SJCRH30 (cell line): ENCODE measurements around a stretch of chr20.

DNA sequence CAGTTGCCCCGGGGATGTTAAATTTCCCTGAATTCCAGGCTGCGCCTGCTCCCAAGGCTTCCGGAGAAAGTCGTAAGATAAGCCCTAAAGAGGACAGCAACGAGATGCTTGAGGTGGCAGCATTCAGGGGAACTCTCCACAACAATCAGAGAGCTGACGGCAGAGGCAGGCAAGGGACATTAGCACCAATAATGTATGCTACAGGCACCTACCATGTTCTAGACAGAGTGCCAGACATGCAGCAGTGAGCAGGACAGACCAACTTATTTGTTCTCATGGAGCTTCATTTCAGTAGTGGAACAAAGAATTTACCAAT is 3.5 kb upstream of the ENTPD6 start:
- RAMPAGE, long total RNA = no peak

DNA sequence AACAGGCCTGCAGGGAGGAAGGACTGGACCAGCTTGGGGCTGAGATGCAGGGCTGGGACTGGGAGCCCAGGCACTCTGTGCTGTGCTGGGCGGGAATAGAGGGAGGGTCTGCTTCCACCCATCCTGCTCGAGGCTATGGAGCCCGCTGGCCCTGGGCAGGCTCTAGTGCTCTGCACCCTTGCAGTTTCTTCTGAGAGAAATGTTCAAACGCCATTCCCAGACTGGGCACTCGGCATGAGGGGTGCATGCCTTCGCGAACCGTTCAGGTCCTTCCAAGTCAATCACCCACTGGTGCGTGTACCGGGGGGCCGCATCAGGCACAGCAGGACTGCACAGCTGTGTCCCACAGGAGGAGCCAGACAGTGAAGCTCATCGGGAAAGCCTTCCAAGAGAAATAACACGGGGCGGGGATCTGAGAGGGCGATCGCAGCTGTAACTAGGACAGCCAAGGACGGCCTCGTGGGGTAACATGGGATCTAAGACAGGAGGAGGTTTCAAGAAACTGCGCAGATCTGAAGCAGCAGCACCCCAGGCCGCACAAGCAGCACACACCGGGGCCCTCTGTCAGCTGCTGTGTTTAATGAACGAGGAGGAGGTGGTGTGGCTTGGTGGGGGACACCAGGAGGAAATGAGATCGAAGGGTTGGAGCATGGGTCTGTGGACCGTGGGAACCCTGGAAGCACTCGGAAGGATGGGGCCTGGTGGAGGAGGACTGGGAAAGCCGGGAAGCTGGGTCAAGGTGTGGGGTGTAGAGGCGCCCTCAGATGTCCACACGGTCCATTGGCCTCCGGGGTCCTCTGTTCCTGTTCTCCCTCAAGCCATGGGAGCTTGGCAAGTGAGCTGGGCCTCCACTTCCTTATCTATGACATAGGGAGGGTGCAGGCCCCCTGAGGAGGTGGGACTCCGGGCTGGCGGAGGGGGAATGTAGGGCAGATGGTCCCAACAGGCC is 26.0 kb upstream of the PYGB start:
- RAMPAGE, long total RNA = no peak

DNA sequence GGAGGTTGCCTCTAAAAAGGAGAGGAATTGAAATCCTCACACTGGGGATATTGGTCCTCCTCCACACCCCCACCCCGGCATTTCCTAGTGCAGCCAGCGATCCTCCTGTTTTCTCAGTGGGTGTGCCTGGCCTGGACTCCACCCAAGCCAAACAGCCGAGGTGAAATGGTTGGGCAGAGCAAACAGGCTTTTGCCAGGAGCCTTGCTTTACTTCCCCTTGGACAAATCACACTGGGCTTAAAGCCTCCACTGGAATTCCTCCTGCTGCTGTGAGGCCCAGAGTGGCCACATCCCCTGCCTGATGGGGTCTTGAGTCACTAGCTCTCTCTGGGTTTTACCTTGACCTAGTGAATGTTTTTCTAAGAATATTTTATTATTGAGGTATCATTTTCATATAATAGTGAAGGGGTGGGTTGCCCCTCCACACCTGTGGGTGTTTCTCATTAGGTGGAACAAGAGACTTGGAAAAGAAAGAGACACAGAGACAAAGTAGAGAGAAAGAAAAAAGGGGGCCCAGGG is 14.4 kb upstream of the PYGB start:
- RAMPAGE, long total RNA = no peak

- RAMPAGE, long total RNA = no peak
These were observed 623 bp upstream of the PYGB start for GRCh38 chr20:25247049-25247875.

DNA sequence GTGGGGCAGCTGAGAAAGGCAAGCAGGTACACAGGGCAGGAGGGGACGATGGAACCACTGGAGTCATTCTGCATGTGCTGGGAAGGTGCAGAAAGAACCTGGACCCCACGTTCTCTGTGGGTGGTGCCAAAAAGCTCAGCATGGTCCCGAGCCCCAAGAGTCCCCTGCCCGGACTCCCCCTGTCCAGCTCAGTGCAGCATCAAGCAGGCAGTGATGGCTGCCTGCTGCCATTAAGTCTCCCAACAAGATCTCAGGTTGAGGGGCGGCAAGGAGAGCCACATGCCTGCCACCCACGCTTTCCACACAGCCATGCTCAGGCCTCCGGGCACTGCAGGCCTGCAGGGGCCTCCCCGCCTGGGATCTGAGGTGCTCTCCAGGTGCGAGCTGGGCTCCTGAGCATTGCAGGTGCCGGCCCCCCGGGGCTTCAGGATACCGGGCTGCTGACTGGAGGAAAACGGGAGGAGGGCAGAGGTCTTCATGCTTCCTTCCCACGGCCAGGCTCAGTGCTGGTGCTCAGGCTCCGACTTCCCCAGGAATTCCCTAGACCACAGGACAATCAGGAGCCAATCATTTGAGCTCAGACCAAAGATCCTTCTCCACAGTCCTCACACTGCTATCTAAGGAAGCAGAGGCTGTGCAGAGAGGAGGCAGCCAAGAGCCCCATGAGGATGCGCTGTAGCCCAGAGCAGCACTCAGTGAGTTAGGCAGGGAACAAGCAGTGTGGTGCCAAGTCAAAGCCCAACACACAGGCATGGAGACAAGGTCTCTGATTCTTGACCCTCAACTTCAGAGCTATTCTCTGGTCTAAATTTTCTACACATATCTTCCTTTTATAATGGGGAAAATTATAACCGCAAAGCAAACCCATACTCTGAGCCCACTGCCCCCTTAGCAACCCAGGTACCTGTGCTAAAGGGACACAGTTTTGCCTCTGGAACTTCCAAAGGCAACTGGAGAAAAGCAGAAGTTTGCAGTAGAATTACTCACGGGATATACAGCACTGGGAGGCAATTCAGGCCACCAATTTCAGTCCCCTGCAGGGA is 52.8 kb downstream of the PYGB start:
- RAMPAGE, long total RNA = no peak

- RAMPAGE, long total RNA = no peak
These were observed 71.3 kb downstream of the PYGB start for GRCh38 chr20:25319047-25319655.

- RAMPAGE, long total RNA = no peak
These were observed 23.8 kb downstream of the ABHD12 start for GRCh38 chr20:25366752-25367312.

GRCh38 chr20:25461258-25461678 is 53.8 kb downstream of the GINS1 start:
- RAMPAGE, long total RNA = no peak

- RAMPAGE, long total RNA = no peak
These were observed 76.2 kb downstream of the NINL start for GRCh38 chr20:25508978-25509637.

DNA sequence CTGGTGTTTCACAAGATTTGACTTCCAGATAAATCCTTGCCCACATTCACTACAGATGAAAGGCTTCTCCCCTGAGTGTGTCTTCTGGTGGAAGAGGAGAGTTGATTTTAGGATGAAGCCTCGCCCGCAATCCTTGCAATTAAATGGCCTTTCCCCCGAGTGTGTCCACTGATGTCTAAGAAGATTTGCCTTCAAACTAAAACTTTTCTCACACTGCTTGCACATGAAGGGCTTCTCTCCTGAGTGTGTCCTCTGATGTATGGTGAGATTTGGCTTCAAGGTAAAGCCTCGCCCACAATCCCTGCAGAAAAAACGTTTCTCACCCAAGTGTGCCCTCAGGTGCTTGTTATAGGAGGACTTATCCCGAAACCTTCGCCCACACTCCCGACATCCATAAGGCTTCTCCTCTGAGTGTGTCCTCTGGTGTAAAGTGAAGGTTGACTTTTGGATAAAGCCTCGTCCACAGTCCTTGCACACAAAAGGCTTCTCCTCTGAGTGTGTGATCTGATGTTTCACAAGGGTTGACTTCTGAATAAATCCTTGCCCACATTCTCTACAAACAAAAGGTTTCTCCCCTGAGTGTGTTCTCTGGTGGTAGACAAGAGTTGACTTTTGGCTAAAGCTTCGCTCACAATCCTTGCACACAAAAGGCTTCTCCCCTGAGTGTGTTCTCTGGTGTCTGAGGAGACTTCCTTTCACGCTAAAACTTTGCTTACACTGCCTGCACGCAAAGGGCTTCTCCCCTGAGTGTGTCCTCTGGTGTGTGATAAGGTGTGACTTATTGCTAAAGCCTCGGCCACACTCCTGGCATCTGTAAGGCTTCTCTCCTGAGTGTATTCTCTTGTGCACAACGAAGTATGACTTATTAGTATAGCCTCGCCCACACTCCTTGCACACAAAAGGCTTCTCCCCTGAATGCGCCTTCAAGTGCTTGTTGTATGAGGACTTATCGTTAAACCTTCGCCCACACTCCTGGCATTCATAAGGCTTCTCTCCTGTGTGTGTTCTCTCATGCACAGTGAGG is 20.9 kb downstream of the ZNF337 start:
- RAMPAGE, long total RNA = no peak

GRCh38 chr20:25750679-25751330 is 54.2 kb upstream of the ZNF337 start:
- RAMPAGE, long total RNA = no peak

GRCh38 chr20:25751331-25751811 is 54.7 kb upstream of the ZNF337 start:
- RAMPAGE, long total RNA = no peak

DNA sequence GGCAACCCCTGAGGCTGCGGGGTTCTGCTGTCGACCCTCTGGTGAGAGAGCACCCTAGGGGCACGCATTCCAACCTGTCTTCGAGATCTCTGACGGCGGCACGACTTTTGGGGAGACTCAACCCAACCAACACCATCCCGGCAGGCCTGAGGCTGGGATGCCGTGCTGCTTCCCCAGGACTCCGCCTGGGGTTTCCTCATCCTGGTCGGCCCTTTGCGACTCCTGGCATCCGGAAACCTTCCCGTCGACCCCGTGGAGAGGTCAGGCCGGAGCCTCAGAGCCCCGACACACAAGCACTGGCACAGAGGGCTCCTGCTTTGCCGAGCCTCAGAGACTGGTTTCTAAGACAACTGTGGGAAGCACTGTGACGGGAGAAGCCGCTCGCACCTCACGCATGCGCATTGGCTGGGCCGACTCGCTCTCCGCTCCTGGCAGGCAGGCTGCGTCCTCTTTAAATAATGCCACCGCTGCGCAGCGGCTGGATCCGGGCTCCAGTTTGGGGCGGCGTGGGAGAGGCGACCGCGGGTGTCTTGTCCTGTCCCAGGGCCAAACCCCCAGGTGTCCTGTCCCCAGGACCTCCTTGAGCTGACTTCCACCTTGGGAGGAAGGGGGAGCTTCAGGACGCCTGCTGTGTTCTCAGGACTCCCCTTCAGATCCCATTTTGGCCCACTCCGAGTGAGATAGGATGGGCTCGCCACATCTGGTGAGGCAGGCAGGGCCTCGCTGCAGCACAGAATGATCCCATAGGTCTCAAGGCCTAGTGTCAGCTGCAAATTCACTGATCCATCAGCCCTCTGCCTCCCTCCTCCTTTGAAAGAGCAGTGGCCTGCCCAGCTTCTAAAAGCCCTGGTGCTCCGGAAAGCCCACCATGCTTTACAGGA is 169.1 kb upstream of the ZNF337 start:
- RAMPAGE, long total RNA = no peak

- RAMPAGE, long total RNA = no peak
These were observed 1760.4 kb upstream of the DEFB115 start for GRCh38 chr20:29496734-29497736.

DNA sequence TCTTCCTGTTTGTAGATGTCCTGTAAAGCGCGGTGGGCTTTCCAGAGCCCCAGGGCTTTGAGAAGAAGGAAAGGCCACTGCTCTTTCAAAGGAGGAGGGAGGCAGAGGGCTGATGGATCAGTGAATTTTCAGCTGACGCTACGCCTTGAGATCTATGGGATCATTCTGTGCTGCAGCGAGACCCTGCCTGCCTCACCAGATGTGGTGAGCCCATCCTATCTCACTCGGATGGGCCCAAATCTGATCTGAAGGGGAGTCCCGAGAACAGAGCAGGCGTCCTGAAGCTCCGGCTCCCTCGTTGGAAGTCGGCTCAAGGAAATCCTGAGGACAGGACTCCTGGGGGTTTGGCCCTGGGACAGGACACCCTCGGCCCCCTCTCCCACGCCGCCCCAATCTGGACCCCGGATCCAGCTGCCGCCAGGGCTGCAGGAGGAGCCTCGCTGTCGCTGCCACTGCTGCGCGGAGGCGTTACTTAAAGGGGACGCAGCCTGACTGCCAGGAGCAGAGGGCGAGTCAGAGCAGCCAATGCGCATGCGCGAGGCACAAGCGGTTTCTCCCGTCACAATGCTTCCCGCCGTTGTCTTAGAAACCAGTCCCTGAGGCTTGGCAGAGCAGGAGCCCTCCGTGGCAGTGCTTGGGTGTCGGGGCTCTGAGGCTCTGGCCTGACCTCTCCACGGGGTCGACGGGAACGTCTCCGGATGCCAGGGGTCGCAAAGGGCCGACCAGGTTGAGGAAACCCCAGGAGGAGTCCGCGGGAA is 1568.0 kb upstream of the DEFB115 start:
- RAMPAGE, long total RNA = no peak

DNA sequence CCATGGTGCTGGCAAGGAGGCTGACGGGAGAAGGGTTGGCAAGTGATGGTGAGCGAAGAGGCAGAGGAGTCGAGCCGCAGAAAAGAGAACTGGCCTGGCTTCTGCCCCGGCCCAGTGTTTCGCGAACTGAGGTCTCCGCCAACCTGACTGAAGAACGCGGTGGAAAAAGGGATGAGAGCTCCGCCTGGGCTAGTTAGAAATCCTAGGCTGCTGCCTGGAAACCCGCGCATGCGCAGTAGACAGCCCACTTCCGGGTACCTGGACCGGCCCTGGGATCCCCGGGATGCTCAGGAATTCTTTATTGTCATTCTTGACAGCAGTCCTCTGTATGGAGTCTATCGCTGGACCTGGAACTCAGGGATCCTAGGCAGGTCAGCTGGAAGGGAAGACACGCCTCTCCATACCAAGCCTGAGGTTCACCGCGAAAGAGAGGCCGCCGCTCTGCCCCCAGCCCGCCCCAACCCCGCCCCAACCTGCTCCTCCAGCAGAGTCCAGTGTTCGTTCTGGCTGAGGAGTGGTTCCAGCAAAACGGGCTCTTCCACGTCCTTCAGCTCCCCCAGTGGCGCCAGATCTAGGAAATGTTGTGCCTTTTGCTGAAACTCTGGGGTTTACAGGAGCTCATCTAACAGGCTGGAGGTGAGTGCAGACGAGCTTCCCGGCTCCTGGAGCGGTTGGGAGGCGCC is 1379.2 kb upstream of the DEFB115 start:
- RAMPAGE, long total RNA = no peak

DNA sequence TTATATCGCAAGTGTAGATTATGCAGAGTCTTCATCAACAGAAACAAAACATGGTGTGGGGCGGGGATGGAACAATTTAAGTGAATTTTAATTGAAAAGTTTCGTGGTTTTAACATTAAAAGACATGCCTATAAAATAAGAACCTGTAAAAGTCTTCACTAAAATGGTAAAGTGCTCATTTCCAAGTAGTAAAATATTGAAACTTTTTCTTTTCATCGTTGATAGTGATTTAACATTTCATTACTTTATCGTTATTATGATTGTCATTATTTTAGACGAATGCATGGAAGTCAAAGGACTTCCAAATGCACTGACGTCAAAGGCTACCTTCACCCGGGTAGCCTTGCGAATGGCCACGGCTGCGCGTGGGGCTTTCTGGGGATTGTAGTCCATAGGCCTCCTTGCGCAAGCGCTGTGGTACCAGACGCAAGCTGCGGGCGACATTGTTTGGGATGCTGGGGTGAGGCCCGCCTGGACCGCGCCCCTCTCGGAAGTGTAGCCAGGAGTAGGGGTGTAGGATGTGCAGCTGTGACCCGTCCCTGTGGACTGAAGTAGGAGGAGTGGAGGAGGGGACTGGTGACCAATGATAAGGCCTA is 720.2 kb upstream of the DEFB115 start:
- RAMPAGE, long total RNA = no peak

- RAMPAGE, long total RNA = no peak
These were observed 431.8 kb upstream of the DEFB115 start for GRCh38 chr20:30825739-30826022.

DNA sequence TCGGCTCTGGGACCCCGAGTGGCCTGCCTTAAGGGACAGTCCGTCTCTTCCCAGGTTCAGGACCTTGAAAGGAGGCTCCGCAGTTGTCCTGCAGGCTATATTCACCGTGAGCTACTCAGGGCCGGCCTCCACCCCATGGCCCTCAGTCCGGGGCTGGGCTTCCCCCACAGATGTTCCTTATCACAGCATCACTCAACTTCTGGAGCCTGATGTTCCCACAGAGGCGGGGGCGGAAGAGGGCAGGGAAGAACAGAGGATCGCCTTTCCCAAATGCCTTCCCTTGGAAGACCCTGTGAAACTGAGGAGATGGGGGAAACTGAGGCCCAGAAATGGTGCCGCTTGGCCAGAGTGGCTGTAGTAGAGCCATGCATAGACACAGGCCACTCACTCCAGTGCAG is 4.4 kb upstream of the COX4I2 start:
- RAMPAGE, long total RNA = no peak

DNA sequence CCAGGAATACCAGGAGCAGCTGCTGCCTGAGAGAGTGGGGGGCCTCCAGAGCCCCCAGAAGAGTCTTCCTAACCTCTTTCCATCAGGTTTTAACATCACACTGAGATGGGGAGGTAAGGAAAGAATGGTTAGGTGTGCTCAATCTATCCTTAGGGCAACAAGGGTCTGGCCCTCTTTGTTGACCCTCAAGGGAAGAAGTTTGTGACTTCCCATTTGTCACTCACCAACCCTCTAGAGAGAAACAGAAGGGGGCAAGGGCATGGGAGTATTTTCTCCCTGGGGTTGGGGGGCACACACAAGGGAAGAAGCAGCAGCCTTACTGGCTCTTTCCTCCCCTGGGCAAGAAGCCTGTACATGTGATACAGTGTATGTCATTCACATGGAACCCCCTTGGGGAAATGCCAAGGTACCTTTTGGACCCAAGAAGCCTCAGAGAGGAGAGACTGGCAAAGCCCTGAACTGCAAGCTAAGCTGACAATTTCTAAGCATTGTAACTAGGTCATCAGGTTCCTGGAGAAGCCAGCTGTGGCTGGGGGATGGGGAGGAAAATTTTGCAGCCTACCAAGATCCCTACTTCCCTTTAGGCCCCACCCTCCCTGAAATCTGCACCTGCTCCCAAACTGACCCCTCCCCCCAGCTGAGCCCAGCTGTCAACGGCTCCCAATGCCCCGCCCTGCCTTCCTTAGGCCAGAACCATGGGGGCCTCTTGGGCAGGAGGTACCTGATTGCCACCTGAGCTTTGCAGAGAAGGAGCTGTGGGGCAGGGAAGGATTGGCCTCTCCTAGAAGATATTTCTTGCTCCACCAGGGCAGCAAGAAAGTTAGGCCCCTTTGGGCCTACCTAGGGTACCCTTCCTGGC is 14.5 kb downstream of the BCL2L1 start:
- RAMPAGE, long total RNA = no peak